H7 (cell line): ENCODE measurements around the genes RBM25 and COQ6.

GRCh38 chr14:72443829-72444536 is 449.9 kb downstream of the DPF3 start:
- RAMPAGE, long total RNA: no peak

DNA sequence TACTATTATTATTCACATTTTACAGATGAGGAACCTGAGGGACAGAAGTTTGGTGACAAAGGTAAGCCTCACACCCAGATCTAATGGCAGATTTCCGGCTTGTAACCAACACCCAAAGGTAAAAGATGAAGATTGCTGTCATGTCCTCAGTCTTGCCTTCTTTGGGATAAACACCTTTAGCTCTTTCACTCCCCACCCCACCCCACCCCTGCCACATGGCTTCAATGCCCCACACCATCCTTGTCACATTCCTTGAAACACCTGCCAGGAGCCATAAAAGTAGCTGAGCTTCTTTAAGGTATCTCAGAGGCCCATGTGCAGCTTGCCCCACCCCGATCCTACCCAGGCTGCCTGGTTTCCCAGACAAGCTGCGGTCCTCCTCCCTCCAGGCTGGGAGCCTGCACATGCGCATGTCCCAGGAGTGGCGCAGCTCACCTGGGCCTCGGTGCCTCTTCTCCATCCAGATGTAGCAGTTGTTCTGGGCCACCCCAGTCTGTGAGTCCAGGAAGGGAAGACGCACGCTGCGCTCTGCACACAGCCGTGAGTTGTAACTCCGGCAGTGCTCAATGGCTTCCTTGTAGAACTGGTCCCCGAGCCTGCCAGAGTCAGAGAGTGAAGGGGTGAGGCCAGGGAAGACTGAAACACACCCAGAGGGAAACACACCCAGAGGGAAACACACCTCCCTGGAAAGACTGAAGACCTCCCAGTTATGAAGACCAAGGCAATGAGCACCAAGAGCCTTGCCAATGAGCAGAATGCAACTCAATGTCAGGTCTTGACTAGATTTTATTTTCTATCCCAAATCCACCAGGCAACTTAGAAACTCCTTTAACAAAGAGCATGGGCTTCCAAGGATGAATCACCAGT is 122.4 kb downstream of the DPF3 start:
- RAMPAGE, long total RNA: no peak

DNA sequence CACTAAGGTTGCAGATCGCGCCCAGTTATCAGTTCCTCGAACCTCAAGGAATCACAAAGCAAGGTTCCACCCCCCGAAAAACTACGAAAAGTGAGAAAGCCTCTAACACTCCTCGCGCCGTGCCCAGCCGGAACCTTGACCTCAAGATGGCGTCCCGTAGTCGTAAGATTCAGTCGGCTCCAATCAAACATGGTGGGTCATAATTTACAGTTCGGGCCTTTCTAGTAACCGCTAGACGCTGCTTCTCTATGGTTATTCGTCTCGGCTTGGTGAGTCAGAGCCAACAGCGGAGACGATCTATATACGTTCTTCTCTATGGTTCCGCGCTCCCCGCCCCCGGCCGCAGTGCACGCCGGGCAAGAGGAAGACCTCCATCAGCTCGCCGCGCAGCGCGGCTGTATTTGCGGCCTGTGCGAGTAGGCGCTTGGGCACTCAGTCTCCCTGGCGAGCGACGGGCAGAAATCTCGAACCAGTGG is at the start of gene RBM25:
TSS of gene RBM25 (plus strand) at position 366 of the 476 bp plus-strand sequence.
- RAMPAGE, long total RNA: no peak

GRCh38 chr14:73058645-73059406 is 492 bp downstream of the RBM25 start:
- RAMPAGE, long total RNA: no peak

DNA sequence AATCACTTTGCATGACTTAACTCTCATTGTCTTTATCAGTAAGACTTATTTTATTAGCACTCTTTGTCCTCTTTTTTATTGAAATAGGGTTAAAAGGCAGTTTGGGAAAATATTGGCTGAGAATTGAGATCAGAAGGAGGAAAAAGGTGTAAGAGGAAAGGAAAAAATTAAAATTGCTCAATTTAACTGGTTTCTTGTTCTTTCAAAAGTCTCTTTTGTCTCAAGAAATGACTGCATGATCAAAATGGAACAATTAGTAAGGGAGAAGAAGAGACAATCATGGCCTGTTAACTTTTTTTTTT is 25.2 kb downstream of the RBM25 start:
- RAMPAGE, long total RNA: no peak

- RAMPAGE, long total RNA: no peak
Measured at GRCh38 chr14:73458652-73458733, 147 bp upstream of the NUMB start.

- RAMPAGE, long total RNA: no peak
Measured at GRCh38 chr14:73461815-73462802, 3.8 kb upstream of the NUMB start.

GRCh38 chr14:73465562-73466367 is 7.4 kb upstream of the NUMB start:
- RAMPAGE, long total RNA: no peak

DNA sequence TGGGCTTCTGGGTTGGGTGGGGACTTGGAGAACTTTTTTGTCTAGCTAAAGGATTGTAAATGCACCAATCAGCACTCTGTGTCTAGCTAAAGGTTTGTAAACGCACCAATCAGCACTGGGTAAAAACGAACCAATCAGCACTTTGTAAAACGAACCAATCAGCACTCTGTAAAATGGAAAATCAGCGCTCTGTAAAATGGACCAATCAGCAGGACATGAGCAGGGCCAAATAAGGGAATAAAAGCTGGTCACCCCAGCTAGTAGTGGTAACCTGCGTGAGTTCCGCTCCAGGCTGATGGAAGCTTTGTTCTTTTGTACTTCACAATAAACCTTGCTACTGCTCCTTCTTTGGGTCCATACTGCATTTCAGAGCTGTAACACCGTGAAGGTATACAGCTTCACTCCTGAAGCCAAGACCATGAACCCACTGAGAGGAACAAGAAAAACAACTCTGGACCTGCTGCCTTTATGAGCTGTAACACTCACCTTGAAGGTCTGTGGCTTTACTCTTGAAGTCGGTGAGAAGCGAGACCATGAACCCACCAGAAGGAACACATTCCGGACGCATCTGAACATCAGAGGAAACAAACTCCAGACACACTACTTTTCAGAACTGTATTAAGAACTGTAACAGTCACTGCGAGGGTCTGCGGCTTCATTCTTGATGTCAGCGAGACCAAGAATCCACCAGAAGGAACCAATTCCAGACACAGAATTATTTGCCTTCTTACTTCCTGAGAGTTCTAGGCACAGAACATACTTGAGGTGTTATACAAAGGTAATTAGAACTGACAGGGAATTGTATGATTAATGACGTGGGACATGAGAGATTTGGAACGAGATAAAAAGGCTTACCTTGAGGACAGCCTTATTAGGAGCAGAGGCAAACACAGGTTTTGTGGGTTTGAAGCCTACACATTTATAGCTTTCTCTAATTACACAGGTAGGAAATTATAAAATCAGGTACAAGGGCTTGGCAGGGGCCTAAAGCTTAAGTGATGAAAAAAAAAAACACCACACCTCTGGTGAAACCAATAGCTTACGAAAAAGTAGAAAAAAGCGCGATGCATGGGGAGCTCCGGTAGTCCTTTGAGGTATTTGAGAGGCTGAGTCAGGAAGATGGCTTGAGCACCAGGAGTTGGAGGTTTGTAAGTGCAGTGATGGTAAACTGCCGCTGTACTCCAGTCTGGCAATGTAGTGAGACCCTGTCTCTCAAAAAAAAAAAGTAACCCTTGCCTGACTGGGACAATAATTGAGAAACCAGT is 1.2 kb upstream of the ACOT2 start:
- RAMPAGE, long total RNA: no peak

DNA sequence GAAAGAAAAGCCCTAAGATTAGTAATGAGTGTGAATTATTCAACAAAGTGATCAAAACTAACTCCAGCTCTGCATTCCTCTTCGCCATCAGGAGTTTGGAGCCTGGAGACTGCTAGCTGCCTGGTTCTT is 268 bp upstream of the ACOT2 start:
- RAMPAGE, long total RNA: no peak

- RAMPAGE, long total RNA: no peak
Measured at GRCh38 chr14:73588674-73589011, 3.0 kb upstream of the ACOT4 start.

DNA sequence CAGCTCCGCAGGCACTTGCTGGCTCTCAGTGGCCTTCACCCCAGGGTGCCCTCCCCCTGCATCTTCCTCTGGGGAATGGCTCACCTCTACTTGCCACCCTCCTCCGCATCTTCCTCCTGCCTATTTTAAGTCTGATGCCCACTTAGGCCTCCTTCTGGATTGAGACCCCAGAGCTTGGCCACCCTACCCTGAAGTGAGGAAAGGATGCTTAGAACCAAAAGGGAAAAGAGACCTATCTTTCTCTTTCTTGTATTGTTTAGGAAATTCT is 10.6 kb upstream of the PNMA1 start:
- RAMPAGE, long total RNA: no peak

DNA sequence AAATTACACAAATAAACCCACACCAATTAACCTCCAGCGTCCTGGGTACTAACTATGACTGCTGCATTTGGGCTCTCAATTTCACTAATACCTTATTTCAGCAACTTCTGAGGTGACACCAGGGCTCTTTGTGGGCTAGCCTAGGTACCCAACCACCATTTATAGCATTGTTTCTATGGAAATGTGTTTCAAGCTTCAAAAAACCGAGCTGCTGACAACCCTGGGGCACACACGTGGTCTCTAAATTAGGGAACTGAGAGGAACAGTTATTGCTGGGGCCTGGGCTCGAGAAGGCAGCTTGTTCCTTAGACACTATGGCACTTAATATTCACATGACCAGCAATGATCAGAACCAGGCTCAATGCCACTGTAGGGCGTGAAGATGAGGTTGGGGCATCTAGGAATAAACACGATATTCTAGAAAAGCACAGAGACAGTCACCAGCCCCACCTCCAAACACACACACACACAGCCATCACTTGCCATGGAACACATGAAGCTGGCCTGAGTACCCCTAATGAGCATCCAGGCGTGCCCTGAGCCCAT is 10.6 kb upstream of the MIDEAS start:
- RAMPAGE, long total RNA: no peak

DNA sequence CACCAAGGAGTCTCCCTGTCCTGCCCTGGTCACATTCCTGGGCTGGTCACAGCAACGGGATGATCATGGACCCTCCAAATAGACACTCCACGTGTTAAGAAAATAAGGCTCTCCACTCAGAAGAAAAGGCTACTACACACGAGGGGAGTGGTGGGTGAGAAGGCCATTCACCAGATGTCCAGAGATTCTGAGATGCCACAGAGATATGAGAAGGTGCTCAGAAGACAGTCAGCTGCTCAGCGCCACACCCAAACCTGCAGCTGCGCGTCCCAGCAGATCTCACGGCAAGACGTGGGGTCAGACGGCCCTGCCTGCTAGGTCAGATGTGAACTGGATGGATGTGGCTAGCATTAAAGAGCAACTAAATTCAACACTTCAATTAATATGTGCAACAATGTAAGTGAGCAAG is 11.3 kb upstream of the MIDEAS start:
- RAMPAGE, long total RNA: no peak

DNA sequence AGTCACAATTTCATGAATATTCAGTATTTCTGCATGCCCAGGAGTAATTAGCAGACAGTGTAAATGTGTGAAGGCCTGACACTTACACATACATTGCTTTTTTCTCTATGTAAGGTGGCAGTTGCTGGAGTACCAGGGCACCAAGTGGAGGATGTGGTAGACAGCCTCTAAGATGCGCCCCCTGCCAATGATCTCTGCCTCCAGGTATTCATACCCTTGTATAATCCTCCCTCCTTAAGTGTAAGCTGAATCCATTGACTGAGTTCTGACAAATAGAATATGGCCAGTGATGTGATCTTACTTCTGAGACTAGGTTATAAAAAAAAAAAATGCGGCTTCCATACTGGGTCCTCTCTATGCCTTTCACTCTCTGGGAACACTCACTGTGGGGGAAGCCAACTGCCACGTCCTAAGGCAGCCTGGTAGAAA is 28.8 kb upstream of the MIDEAS start:
- RAMPAGE, long total RNA: no peak

DNA sequence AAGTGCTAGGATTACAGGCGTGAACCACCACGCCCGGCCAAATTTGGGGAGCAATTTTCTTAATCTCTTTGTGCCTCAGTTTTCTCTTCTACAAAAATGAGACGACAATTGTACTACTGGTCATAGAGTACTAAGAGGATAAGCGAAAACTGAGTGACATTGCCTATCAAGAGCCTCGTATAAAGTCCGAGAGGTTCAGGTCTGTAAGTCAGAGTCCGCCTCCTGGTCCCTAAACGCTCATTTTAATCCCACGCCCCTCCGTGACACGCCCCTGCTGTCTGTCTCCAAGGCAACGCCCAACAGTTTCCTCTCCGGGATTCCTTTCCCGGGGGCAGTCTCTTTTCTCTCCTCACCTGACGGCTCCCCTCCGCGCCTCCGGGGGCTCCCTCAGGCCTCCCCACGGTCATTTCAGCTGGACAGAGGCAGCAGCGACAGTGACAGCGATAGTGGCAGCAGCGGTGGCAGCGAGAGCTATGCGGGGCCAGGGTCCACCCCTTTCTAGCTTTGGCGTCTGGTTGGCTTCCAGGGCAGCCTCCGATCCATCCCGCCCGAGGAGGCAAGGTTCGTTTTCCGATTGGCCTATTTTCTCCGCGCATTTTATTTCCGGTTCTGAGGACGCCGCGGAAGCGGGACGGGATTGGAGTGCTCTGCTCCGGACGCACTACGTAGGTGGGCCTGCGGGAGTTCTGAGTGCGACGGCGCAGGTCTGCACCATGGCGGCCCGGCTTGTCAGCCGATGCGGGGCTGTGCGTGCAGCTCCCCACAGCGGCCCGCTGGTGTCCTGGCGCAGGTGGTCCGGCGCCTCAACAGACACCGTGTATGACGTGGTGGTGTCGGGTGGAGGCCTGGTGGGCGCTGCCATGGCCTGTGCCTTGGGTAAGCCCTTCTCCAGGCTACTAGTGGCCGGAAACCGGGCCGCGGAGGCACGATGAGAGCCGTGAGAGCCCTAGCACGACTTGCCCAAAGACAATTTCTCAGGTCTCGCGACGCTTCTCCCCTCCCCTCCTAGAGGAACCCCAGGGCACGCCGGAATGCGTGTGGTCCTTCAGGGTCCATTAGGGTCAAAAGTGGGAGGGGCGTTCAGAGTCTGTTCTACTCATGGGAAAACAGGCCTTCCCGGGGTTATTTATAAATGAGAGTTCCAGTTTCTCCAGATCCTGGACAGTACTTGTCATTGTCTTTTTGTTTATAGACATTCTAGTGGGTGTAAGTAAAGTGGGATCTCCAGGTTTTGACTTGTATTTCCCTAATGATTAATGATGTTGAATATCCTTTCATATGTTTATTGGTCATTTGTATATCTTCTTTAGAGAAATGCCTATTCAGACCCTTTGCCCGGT is at the start of gene COQ6:
TSS of gene COQ6 (plus strand) at position 683 of the 1,340 bp plus-strand sequence.
- RAMPAGE, long total RNA: start-site peak on the plus strand centred at position 658 of the sequence, 75 bp wide, 32 reads

DNA sequence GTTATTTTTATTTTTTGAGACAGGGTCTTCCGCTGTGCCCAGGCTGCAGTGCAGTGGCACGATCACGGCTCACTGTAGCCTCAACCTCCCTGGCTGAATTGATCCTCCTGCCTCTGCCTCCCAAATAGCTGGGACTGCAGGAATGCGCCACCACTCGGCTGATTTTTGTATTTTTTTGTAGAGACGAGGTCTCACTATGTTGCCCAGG is 802 bp downstream of the COQ6 start:
- RAMPAGE, long total RNA: no peak

GRCh38 chr14:73977783-73978355 is 27.8 kb downstream of the COQ6 start:
- RAMPAGE, long total RNA: no peak

GRCh38 chr14:74071142-74071744 is 13.0 kb downstream of the ALDH6A1 start:
- RAMPAGE, long total RNA: no peak

GRCh38 chr14:74133670-74134717 is 49.2 kb downstream of the LIN52 start:
- RAMPAGE, long total RNA: no peak